CD14-positive monocyte (primary cell): ENCODE measurements around a stretch of chr6.

- CAGE, long polyA plus RNA, result no peak
Measured at GRCh38 chr6:21588841-21589113, 4.8 kb upstream of the SOX4 start.

DNA sequence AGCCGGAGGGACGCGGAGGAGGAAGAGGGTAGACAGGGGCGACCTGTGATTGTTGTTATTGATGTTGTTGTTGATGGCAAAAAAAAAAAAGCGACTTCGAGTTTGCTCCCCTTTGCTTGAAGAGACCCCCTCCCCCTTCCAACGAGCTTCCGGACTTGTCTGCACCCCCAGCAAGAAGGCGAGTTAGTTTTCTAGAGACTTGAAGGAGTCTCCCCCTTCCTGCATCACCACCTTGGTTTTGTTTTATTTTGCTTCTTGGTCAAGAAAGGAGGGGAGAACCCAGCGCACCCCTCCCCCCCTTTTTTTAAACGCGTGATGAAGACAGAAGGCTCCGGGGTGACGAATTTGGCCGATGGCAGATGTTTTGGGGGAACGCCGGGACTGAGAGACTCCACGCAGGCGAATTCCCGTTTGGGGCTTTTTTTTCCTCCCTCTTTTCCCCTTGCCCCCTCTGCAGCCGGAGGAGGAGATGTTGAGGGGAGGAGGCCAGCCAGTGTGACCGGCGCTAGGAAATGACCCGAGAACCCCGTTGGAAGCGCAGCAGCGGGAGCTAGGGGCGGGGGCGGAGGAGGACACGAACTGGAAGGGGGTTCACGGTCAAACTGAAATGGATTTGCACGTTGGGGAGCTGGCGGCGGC, 2.8 kb downstream of the SOX4 start:
- CAGE, long polyA plus RNA, result no peak

DNA sequence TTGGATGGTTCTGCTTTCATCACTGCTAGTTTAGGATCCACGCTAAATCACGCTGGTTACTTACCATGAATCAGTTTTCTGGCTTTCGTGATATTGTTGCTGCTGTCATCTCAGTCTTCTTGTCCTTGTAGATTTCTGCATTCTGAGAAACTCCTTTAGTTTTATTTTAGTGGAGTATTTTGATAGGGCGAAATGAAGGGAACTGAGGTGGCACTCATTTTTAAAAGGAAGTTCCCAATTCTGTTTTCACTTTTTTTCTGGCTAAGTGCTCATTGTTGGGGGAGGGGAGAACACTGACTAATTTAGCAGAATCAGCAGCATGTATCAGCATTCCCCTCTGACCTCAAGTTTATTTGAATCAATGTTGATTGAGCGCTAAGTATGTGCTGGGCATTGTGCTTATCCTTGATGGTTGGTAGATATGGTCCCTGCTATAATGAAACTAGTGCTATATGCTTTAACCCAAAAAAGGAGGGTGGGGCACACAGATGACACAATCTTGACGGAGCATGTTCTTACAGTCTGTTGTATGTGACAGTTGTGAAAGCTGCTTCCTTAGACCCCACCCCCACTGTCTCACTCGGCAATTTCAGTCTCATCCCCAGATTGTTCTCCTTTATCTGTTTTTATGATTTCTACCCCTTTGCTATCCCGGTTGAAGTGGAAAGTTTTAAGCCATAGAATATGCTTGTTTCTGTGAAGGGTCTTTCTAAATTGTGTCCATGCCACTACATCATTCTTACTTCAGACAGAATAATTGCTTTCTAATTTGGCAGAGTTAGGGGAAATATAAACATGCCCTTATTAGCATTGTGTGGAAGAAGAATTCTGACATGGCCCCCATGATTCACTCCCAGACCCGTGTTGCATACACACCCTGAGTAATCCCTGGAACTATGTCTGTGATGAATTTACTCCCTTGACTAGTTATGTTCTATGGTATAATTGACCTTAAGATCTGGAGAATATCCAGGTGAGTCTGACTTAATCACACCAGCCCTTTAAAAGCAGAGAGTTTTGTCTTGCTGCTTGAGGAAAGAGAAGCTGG, 262.5 kb downstream of the SOX4 start:
- CAGE, long polyA plus RNA, result start-site peak on the minus strand centred at position 229 of the sequence, 29 bp wide, 18 and 99 reads in 2 replicates

- CAGE, long polyA plus RNA, result no peak
Measured at GRCh38 chr6:21873740-21874104, 280.2 kb downstream of the SOX4 start.

DNA sequence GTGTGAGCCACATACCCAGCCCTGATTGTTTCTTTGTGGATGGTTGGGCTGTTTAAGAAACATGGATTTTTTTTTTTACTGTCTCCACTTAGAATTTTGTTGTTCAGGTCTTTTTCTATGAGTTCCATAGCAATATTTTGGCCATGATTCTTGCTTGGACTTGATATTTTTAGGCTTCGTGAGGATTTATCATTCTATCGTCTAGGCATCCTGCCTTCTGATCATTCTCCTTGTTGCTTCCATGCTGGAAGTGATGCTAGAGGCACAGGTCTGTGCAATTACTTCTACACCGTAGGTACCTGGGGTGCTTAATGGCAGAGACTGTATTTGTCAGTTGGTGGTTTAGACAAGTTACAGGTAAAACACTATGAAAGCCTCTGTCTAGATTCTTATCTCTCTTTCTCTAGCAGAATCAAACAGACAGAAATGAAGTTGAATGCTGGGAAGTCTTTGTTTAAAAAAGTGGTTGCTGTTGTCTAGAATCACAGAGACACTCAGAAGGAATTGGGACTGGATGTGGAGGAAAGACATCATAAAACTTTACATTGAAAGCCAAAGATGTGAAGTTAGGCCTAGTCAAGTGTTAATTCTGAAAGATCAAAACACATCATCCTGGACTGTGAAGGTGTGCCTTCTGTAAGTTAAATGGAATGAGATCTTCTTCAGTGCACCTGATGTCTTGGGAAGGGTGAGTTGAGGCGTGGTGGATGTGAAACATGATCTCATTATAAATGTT, 290.0 kb downstream of the SOX4 start:
- CAGE, long polyA plus RNA, result no peak

DNA sequence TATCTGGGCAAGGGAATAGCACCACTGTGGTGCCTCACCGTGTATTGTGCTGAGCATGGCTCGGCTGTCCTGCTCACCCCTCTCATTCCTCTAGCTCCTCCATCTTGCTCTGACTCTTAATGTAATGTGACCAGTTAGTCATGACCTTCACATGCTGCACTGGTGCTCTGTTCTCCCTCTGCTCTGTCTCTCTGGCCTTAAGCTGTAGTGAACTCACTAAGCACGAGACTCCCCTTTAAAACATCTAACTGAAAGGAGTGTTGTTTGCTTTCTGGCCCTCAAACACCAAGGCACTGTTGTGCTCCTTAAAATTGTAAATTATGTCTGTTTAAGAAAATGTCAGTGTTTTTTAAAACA, 140.4 kb downstream of the HDGFL1 start:
- CAGE, long polyA plus RNA, result no peak

GRCh38 chr6:24156474-24156839, 30.4 kb downstream of the NRSN1 start:
- CAGE, long polyA plus RNA, result no peak

DNA sequence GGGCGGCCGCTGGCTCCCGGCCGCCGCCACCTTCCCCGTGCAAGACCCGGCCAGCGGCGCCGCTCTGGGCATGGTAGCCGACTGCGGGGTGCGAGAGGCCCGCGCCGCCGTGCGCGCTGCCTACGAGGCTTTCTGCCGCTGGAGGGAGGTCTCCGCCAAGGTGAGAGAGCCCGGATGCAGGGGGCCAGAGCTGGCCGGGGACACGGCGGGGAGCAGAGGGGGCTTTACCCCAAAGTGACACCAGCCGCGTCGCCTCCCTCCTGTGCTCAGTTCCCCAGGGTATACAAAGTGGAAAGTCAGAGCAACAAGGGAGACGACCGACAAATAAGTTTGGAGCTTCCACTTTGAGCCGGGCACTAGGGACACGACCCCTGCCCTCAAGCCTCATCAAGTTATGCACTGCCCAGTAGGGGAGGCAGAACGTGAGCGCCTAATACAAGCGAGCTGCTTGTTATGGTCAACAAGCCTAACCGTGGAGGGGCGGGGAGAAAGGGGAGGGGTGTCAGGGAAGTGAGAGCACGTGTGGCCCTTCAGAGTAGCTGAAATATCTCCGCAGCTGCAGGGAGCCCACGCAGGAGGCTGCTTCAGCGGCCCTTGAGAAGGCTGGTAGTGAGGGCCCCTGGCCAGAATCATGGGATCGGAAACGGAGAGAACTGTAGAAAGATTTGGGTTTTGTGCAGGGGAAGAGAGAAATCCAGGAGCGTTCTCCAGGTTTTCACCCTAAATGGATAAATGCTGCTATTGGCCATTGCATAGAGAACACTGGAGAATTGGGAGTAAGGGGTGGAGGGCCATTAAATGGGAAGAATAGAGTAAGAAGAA, 633 bp downstream of the ALDH5A1 start:
- CAGE, long polyA plus RNA, result no peak

GRCh38 chr6:24715771-24717092, 2.7 kb downstream of the C6orf62 start:
- CAGE, long polyA plus RNA, result no peak

DNA sequence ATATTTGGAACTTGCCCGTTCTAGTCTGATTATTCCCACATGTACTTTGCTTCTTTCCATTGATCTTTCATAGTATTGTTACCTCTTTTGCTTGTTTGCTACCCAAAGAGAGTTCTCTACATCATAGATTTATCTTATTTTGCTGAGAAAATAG, 303 bp upstream of the ARMH2 start:
- CAGE, long polyA plus RNA, result no peak

GRCh38 chr6:24831612-24832558, 33.2 kb upstream of the ARMH2 start:
- CAGE, long polyA plus RNA, result no peak

DNA sequence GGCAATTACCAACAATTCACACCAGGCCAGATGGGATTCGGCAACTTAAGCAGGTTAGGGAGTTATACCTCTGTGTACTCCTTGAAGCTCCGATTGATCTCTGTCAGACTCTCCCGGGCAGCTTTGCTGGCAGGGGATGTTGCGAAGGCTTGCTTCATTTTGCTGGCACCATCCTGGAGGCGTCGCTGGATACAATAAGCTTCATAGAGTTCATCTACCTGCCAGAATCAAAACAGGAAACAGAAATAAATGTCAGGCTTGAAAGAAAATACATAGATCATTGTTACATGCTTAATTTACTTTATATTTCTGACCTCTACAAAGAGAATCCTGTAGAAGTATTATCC, 66.5 kb upstream of the ARMH2 start:
- CAGE, long polyA plus RNA, result no peak

- CAGE, long polyA plus RNA, result no peak
Measured at GRCh38 chr6:24902402-24902987, 33.3 kb downstream of the RIPOR2 start.

GRCh38 chr6:24929350-24929701, 6.4 kb downstream of the RIPOR2 start:
- CAGE, long polyA plus RNA, result no peak

DNA sequence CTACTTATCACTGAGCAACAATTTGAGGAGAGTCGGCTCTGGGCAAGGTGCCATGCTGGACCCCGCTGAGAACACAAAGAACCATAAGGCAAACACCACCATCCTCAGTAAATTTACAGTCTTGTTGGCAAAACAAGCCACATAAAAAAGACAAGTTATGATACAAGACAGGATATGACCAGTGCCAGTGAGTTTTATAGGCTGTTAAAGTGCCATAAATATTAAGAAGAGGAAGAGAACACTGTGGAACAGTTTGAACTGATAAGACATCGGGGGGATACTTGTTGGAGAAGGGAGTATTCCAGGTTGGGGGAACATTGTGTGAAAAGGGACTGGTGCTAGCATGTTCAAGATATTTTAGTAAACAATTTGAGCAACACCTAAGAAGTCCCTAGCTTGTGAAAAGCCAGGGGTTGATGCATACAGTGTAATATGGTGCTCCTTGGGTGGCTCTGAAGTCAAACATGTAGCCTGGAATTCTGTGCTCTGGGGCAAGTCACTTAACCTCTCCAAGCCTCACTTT, 25.3 kb upstream of the RIPOR2 start:
- CAGE, long polyA plus RNA, result no peak

DNA sequence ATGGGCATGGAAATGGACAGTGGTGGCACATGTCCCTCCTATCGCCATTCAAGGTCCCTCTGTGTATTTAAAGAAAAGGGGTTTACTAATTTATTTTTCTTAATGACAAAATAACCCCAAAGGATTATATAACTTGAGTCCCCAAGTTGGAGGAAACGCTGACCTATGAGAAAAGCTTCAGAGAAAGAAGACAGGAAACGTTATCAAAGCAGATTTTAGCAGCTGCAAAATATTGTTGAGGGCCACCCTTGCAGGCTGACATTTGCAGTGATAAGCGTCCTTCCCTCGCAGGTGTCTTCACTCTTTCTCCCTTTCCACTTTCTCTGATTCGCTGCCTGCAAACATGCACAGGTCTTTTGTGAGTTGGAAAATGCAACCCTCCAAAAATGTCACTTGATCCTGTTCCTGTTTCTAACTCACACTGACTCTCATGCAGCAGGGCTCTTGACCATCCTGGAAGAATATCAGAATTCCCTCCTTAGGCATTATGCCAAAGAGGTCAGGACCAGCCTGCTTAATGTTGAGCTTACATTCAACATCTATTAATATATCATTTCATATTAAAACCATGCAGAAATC, 103.3 kb upstream of the RIPOR2 start:
- CAGE, long polyA plus RNA, result no peak

GRCh38 chr6:25056076-25056827, 120.5 kb upstream of the RIPOR2 start:
- CAGE, long polyA plus RNA, result no peak

GRCh38 chr6:25083676-25084301, 148.0 kb upstream of the RIPOR2 start:
- CAGE, long polyA plus RNA, result no peak

- CAGE, long polyA plus RNA, result no peak
Measured at GRCh38 chr6:25088300-25088902, 152.6 kb upstream of the RIPOR2 start.

GRCh38 chr6:25193994-25194823, 85.0 kb upstream of the CARMIL1 start:
- CAGE, long polyA plus RNA, result no peak